Measurements from ENCODE around the gene MCHR1.

GRCh38 chr22:39972267-39973116 is 12.3 kb downstream of the TMA7B start:
- PRO-cap, 3 experiments = no peak in any of the 3 experiments
- RAMPAGE, long total RNA = no peak
- RRBS, 2 experiments = no CpG with 5 or more reads among the region's 12 CpGs

GRCh38 chr22:39993698-39994516 is 847 bp upstream of the FAM83F start:
- PRO-cap, 3 experiments = no peak in any of the 3 experiments
- RAMPAGE, long total RNA = no peak
- RRBS, 2 experiments = no CpG with 5 or more reads among the region's 24 CpGs

- PRO-cap, 3 experiments = no peak in any of the 3 experiments
- RAMPAGE, long total RNA = no peak
- RRBS, 2 experiments = 60% methylated on average over 1 of the region's 8 CpGs; no CpG with 5 or more reads in 1 of the 2 experiments
These were observed 28.2 kb downstream of the FAM83F start for GRCh38 chr22:40022798-40023466.

GRCh38 chr22:40040877-40041739 is 46.4 kb downstream of the FAM83F start:
- PRO-cap, 3 experiments = no peak in any of the 3 experiments
- RAMPAGE, long total RNA = no peak
- RRBS, 2 experiments = no CpG with 5 or more reads among the region's 9 CpGs

DNA sequence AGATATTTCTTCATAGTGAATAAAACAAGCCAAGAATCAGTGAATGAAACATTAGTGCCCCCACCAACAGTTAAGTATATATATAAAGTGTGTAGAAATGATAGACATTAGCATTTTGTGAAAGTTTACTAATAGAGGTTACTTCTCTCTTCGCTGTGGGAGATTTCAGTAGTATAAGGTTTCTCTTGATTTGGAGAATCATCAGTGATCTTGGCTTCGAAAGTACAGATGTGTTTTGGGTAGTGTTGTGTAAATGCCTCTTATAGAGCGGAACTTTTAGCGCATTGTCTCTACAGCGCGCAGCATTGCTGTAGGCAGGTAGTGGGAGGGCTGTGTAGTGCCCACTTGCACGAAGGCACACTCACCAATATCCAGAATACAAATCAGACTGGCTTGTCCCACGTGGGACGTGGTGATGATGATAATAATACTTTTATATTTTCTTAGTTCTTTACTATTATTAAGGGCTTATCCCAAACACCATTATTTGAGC is 51.3 kb downstream of the FAM83F start:
- PRO-cap, 3 experiments = no peak in any of the 3 experiments
- RAMPAGE, long total RNA = no peak
- RRBS, 2 experiments = no CpG with 5 or more reads among the region's 9 CpGs

- PRO-cap, 3 experiments = no peak in any of the 3 experiments
- RAMPAGE, long total RNA = no peak
- RRBS, 2 experiments = no CpG with 5 or more reads among the region's 7 CpGs
These were observed 21.8 kb upstream of the TNRC6B start for GRCh38 chr22:40155883-40156387.

- PRO-cap, 3 experiments = no peak in any of the 3 experiments
- RAMPAGE, long total RNA = no peak
- RRBS, 2 experiments = no CpG with 5 or more reads among the region's 4 CpGs
These were observed 2.4 kb downstream of the TNRC6B start for GRCh38 chr22:40180037-40180695.

DNA sequence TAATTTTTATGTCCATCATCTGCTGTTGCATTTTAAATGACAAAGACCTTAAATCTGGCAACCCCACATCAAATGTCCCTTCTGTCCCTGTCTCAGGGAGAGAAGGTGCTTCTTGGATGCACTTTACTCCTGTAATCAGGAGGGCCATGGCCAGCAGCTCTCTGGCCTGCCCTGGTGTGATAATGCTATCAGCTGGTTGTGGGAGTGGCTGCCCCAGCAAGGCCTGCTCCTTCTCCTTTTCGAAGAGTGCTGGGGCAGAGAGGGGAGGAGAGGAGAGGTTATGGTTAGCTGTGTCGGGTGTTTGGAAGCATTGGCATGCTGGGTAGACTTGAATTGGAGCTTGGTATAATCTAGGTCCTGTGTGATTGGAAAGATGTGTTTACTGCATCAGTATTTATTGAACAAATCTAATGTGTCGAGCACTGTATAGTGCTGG is 12.8 kb downstream of the TNRC6B start:
- PRO-cap, 3 experiments = no peak in any of the 3 experiments
- RAMPAGE, long total RNA = no peak
- RRBS, 2 experiments = no CpG with 5 or more reads among the region's 3 CpGs

DNA sequence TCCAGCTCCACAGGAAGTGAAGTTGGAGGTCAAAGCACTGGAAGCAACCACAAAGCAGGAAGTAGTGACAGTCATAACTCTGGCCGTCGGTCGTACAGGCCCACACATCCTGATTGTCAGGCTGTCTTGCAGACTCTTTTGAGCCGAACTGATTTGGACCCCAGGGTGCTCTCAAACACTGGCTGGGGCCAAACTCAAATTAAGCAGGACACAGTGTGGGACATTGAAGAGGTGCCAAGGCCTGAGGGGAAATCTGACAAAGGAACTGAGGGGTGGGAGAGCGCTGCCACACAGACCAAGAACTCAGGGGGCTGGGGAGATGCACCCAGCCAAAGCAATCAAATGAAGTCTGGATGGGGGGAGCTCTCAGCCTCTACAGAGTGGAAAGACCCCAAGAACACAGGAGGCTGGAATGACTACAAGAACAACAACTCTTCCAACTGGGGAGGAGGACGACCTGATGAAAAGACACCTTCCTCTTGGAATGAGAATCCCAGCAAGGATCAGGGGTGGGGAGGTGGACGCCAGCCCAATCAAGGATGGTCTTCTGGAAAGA is 80.3 kb upstream of the ADSL start:
- PRO-cap, 3 experiments = no peak in any of the 3 experiments
- RAMPAGE, long total RNA = no peak
- RRBS, 2 experiments = no CpG with 5 or more reads among the region's 7 CpGs

GRCh38 chr22:40277324-40277912 is 68.9 kb upstream of the ADSL start:
- PRO-cap, 3 experiments = peak in 2 of 3 experiments; most common plus-strand start chr22:40277718 (in 1); most common minus-strand start chr22:40277602 (in 1)
- RAMPAGE, long total RNA = no peak
- RRBS, 2 experiments = no CpG with 5 or more reads among the region's 8 CpGs

- PRO-cap, 3 experiments = no peak in any of the 3 experiments
- RAMPAGE, long total RNA = no peak
- RRBS, 2 experiments = no CpG with 5 or more reads among the region's 4 CpGs
These were observed 26.5 kb downstream of the SGSM3 start for GRCh38 chr22:40396822-40397362.

DNA sequence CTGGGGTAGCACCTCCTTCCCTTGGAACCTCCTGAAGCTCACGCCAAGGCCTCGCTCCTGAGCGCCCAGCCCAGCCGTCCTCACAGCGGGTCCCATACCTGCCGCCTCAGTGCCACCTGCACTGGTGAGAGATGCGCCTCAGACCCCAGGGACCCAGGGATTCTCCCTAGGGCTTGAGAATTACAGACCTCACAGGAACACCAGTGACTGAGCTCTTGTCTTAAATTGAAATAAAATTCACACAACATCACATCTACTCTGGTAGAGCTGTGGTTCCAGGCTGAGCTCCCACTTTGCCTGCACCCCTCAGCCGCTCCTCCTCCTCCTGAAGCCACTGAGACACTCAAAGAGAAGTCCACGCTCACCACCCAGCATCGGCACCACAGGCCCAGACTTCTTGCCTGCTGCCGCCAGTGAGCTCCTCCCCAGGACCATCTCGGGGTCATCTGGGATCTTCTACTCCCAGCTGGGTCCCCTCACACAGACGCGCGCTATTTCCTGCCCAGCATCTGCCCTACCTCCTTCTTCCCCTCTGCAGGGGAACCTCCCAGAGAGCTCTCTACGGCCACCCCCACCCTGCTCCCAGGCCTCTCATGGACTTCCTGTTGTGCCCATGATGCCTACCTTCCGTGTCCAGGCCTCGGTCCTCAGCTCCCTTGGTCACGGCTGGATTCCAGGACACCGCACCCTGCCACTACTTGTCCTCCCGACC is 45.0 kb downstream of the SGSM3 start:
- PRO-cap, 3 experiments = no peak in any of the 3 experiments
- RAMPAGE, long total RNA = no peak
- RRBS, 2 experiments = no CpG with 5 or more reads among the region's 21 CpGs

GRCh38 chr22:40416324-40416809 is 46.0 kb downstream of the SGSM3 start:
- PRO-cap, 3 experiments = no peak in any of the 3 experiments
- RAMPAGE, long total RNA = no peak
- RRBS, 2 experiments = no CpG with 5 or more reads among the region's 12 CpGs

DNA sequence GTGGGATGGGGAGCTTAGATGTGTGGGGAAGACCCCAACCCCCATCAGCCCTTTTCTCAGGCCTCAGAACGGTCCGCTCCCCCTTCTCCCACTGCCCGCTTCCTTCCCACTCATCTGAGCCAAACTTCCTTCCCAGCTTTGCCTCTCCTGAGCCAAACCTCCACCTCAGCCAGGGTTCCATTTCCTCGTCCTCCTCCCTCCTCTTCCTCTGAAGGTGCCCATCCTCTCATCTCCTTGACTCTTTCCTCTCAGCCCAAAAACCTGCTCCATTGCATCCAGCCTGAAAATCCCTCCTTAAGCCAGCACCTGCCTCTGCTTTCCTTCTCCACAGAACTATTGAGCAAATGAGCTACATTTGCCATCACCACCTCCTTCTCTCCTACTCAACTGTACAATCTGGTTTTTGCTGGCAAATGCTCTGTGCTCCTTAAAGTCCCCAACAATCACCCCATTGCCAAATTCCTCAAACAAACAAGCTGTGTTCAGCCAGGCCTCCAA is 55.8 kb downstream of the SGSM3 start:
- PRO-cap, 3 experiments = no peak in any of the 3 experiments
- RAMPAGE, long total RNA = no peak
- RRBS, 2 experiments = no CpG with 5 or more reads among the region's 4 CpGs

- PRO-cap, 3 experiments = no peak in any of the 3 experiments
- RAMPAGE, long total RNA = no peak
- RRBS, 2 experiments = 80 to 93% methylated on average over 1 of the region's 2 CpGs
These were observed 11.0 kb upstream of the MRTFA start for GRCh38 chr22:40647580-40647779.

GRCh38 chr22:40651581-40652406 is 15.3 kb upstream of the MRTFA start:
- PRO-cap, 3 experiments = peak in 3 of 3 experiments; most common plus-strand start chr22:40651913 (in 3); most common minus-strand start chr22:40652134 (in 2)
- RAMPAGE, long total RNA = no peak
- RRBS, 2 experiments = 9 to 15% methylated on average over 8 of the region's 27 CpGs

- PRO-cap, 3 experiments = no peak in any of the 3 experiments
- RAMPAGE, long total RNA = no peak
- RRBS, 2 experiments = 7 to 8% methylated on average over 6 of the region's 25 CpGs
These were observed at the start of gene MCHR1 for GRCh38 chr22:40679110-40679980. MCHR1 (plus strand) TSS chr22:40679484.

DNA sequence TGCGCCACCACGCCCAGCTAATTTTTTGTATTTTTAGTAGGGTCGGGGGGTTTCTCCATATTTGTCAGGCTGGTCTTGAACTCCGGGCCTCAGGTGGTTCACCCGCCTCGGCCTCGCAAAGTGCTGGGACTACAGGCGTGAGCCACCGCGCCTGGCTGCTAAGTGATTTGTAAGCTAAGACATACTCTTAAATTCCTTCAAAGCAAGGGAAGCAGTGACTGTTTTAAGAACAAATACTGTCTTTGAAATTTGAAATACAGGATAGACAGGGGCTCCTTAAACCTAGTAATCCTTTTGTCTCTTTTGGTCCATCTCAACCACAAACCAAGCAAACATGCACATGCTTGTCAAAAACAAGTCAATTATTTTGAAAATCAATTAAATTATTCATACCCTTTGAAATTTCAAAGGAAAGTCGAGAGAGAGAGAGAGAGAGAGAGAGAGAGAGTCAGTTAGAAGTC is 47.8 kb downstream of the MCHR1 start:
- PRO-cap, 3 experiments = no peak in any of the 3 experiments
- RAMPAGE, long total RNA = no peak
- RRBS, 2 experiments = no CpG with 5 or more reads among the region's 11 CpGs

- PRO-cap, 3 experiments = no peak in any of the 3 experiments
- RAMPAGE, long total RNA = no peak
- RRBS, 2 experiments = no CpG with 5 or more reads among the region's 12 CpGs
These were observed 6.4 kb downstream of the EP300 start for GRCh38 chr22:41098765-41099294.

- PRO-cap, 3 experiments = no peak in any of the 3 experiments
- RAMPAGE, long total RNA = no peak
- RRBS, 2 experiments = no CpG with 5 or more reads among the region's 3 CpGs
These were observed 10.8 kb downstream of the EP300 start for GRCh38 chr22:41103093-41103657.

Data from skeletal muscle tissue (tissue), 7 donors.